Daoy (cell line): Measurements from ENCODE around the gene BIVM.

- RAMPAGE, long total RNA, result no peak
Measured at GRCh38 chr13:99374408-99375023, 67.3 kb upstream of the GPR183 start.

DNA sequence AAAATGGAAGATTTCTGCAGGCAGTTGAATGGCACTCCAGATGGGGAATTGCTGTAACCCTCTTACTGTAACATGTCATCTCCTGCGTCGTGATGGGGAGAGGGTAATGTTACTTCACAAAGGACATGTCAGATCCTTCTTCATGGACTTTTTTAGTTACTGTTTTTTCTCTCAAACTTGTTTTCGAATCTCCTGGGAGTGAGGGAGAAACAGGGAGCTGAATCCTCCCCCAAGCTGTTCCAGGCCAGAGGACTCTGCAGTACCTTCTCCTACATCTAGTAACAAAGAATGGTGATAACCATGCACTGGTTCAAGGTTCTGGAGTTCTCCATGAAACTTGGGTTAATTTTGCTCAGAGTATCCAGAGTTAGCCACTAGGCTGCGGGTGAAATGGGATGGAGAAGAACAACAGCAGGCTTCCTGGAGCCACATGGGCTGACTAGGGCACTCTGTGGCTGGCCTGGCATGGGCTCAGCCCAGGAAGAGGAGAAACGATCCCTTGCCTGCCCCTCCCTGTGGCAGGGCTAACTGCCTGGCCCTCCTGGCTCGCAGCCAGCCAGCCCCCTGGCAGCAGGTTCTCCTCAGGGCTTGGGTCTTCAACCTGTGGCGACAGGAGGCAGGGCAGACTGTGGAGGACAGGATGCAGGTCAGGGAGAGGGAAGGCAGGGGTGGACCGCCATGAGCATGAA, 78.6 kb upstream of the GPR183 start:
- RAMPAGE, long total RNA, result no peak

DNA sequence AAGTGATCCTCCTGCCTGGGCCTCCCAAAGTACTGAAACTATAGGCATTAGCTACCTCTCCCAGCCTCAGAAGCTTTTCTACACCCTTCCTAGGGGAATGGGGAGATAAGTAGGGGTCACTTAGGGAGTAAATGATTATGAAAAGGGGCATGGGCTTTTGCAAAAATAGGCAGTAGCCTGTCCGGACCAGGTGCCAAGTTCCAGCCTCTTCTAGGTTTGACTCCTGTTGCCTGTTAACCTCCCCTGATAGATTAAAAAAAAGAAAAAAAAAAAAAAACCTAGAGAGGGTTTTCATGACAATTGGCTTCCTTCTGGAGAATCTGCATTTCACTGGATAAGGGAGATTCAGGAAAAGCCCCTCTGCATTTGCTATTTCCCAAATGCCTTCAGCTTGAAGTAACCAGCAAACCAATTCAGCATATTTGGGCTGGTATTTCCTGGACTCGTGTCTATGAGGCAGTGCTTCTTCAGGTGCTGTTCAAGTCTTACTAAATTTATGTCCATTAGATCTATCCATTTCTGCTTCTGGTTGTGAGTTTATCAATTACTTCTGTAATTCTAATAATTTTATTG, 111.7 kb downstream of the CLYBL start:
- RAMPAGE, long total RNA, result no peak

DNA sequence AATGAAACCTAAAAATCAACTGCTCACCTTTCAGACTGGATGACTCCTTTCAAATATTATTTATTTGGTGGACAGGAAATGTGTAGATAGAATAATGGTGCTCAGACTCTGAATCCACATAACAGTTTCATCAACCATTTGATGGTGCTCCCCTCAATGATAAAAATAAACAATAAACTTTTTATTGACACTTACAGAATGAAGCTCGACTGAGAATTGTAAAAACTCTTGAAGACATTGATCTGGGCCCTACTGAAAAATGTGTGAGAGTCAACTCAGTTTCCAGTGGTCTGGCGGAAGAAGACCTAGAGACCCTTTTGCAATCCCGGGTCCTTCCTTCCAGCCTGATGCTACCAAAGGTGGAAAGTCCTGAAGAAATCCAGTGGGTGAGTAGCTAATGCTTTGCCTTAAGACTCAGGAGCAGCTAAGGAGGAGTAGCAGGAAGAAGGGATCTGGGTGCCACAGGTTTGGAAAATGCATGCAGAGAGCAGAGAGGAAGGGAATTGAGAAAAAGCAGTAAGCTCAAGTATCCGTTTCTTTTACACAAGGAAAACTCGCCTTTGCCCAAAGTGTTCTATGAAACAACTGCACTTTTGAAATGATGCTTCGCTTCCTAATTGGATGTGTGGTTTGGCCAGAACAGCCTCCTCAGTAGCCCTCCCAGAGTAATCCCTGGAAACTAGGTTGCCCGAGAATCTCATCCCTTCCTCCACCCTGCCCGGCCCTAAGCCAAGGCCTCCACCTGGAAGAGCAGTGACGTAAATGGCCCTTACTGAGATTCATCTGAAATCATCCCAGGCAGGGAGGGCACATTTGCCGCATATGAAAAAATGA, 112.7 kb downstream of the ZIC5 start:
- RAMPAGE, long total RNA, result no peak

- RAMPAGE, long total RNA, result no peak
Measured at GRCh38 chr13:99892374-99892755, 79.2 kb downstream of the ZIC5 start.

GRCh38 chr13:99986631-99987318, 5.2 kb downstream of the ZIC2 start:
- RAMPAGE, long total RNA, result no peak

GRCh38 chr13:100112184-100112594, 23.3 kb downstream of the PCCA start:
- RAMPAGE, long total RNA, result no peak

DNA sequence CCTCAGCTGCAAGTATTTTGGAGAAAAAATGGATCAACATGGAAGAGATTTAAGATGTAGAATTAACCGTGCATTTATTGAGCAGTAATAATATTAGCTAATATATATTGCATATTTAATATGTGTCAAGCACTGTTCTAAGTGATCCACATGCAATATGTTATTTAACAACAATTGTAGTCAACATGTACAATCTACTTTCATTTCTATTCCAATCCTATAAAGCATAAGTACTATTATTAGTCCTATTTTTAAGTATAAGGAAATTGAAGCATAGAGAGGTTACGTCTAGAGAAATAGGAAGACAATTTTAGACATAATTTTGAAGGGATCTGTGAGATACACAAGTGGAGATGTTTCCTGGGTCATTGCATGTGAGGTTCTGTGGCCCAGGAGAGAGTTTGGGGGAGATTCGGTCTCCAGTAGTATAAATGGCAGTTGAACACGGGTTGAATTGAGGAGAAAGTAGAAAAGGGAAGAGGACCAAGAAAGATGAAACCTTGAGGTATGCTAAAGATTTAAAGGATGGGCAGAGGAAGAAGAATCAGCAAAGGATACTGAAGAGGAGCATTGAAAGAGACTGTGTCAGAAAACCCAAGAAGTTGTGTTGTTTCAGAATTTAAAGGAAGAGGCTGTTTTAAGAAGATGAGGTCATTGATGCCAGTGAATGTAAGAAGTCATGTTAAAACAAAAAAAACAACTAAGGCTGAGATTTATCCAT, 198.4 kb downstream of the GGACT start:
- RAMPAGE, long total RNA, result no peak

- RAMPAGE, long total RNA, result no peak
Measured at GRCh38 chr13:100547732-100548210, 40.8 kb downstream of the GGACT start.

DNA sequence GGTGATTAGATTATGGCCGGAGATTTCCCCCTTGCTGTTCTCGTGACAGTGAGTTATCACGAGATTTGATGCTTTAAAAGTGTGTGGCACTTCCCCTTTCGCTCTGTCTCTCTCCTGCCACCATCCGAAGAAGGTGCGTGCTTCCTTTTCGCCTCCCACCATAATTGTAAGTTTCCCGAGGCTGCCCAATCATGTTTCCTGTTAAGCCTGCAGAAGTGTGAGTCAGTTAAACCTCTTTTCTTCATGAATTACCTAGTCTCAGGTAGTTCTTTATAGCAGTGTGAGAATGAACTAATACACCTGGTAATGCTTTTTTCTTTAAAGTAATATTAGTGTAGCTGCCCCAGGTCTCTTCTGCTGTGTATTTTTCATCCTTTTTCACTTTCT, 9.4 kb upstream of the NALCN start:
- RAMPAGE, long total RNA, result no peak

- RAMPAGE, long total RNA, result no peak
Measured at GRCh38 chr13:102183388-102184326, 266.9 kb upstream of the FGF14 start.

GRCh38 chr13:102328964-102329798, 267.6 kb upstream of the TPP2 start:
- RAMPAGE, long total RNA, result no peak

- RAMPAGE, long total RNA, result no peak
Measured at GRCh38 chr13:102440176-102440642, 156.6 kb upstream of the TPP2 start.

GRCh38 chr13:102798642-102798850, 230 bp downstream of the POGLUT2 start:
- RAMPAGE, long total RNA, result no peak

DNA sequence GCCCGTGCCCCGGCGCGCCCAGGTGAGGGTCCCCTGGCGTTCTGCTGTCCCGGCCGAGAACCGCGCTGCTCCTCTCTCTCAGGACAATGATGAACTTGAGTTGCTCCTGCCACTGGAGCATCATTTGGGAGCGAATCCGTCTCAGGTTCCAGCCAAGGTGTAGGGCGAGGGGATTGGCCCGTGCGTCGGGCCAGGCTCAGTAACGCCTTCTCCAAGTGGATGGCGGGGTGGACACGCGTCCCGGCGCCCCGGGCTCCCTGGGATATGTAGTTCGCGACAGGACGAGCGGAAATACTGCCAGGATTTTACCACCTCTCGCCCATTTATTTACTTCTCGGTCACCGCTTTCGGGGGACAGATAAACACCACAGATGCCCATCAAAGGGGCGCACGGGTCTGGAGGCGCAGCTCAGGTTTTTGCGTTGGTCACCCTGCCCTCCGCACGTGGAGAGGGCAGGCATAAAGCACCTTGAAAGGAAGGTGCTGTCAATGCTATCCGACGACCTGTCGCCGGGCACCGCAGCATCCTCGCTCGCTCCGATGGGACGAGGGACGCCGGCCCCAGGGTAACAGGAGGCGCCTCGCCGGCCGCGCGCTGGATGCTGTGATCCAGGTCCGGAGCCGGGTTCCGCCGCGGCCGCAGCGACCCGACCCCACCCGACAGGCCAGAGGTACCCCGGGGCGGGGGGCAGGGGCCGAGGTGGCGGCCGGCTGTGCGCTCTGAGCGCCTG, at the start of gene BIVM:
Gene BIVM (plus strand): TSS at position 269 of the 731 bp plus-strand sequence.
- RAMPAGE, long total RNA, result no peak

- RAMPAGE, long total RNA, result no peak
Measured at GRCh38 chr13:102846647-102847197, 890 bp downstream of the ERCC5 start.

DNA sequence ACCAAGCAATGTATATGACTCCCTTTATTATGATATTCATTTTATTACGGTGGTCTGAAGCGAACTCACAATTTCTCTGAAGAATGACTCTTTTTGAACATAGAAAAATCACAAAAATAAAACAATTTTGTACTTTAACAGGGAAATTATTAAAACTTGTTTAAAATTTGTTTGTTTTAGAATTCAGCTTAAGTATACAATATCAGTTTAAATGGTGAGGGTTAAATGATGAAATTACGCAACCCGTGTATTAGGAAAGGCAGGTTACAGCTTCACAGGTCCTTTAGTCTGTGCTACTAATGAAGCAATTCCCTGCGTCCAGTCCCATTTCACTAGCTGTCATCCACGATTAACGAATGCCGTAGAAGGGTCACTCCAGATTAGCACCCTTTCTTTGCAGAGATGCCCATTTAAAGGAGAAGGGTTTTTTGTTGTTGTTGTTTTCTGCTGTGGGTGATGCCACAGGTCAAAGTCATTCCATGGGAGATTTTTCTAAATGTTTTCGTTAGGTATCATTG, 457.6 kb upstream of the SLC10A2 start:
- RAMPAGE, long total RNA, result no peak

GRCh38 chr13:103822142-103822591, 756.0 kb upstream of the SLC10A2 start:
- RAMPAGE, long total RNA, result no peak

DNA sequence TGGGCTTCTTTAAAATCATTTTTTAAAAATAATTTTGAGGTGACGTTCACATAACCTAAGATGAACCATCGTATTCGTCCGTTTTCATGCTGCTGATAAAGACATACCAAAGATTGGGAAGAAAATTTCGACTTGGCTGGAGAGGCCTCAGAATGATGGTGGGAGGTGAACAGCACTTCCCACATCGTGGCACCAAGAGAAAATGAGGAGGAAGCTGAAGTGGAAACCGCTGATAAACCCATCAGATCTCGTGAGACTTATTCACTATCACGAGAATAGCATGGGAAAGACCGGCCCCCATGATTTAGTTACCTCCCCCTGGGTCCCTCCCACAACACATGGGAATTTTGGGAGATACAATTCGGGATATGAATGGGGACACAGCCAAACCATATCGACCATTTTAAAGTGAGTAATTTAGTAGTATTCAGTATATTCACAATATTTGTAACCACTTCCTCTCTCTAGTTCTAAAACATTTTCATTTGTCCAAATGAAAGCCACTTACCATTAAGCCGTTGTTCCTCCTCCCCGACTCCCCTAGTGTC, 241.1 kb upstream of the DAOA start:
- RAMPAGE, long total RNA, result no peak

DNA sequence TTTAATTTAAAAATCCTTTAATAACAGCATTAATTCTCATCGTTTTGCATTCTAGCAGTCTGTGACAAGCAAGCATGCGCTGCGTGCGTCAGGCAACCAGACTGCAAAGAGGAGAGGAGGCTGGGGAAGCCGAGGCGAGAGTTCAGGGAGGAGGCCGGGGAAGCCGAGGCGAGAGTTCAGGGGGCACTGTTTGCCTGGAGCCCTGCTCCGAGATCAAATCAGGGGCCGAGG, 435.7 kb downstream of the EFNB2 start:
- RAMPAGE, long total RNA, result no peak